Mononuclear cell (primary cell): ENCODE data around the gene MIPEP.

GRCh38 chr13:21801879-21802264 is 131.0 kb downstream of the FGF9 start:
- RRBS = no CpG with 5 or more reads among the region's 5 CpGs

GRCh38 chr13:22506322-22506905 is 674.4 kb upstream of the SGCG start:
- RRBS = no CpG with 5 or more reads among the region's 7 CpGs

- RRBS = 100% methylated on average over 1 of the region's 6 CpGs
These were observed 65.6 kb downstream of the SACS start for GRCh38 chr13:23367892-23368324.

- RRBS = no CpG with 5 or more reads among the region's 18 CpGs
These were observed 22.1 kb downstream of the SACS start for GRCh38 chr13:23411048-23412095.

DNA sequence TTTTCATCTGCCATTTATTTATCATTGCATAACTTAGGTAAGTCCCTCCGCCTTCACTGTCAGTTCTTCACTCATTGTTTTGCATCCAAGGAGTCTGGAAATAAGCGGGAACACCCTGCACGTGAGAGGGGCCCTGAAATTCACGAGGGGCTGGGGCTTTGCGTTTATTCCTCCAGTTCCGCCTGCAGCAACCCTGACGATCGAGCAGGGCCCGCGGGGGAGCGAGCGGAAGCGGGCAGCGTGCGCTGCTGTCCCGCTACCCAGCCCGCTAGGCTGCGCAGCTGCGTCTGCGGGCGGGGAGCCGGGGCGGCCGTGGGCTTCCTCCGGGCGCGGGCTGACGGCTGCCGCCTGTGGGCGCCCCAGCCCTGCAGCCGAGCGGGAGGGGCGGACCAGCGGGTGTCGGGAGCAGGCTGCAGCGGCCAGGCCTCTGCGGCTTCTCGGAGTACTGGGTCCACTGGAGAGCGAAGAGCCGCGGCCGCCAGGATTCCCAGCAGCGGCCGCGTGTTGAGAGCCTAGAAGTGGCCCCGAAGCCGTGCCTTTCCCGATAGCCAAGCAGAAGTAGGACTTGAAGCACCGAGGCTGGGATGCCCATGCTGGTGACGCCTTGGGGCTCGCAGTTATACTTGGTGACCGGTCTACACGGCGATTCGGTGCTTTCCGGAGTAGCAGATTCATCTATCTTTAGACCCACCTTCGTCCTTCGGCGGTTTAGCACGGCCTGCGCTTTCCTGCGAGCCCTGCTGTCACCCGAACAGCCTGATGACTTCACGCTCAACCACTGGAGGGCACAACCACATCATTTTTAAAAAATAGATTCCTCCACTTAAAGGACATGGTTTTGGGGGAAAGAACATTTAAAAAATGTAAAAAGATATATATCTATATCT is 32.9 kb upstream of the SACS start:
- RRBS = no CpG with 5 or more reads among the region's 64 CpGs

- RRBS = 1% methylated on average over 19 of the region's 79 CpGs
These were observed at the start of gene MIPEP for GRCh38 chr13:23888461-23889755. Gene MIPEP, minus strand, starts transcription at chr13:23889400.

DNA sequence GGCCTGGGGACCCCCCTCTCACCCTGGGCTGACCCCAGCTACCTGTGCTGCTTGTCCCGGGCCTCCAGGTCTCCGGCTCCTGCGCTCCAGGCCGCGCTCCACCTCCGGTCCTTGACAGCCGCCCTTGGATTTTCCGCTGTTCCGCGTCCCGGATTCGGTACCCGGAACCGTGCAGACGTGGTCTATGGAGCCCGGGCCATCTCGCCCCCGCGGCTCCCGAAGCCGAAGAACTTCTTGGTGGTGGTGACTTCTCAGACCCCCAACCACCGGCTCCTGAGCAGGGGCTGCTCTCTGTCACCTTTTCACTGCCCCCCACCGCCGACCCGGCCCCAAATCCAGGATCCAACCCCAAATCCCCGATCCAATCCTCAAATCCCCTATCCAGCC is 56.5 kb upstream of the MIPEP start:
- RRBS = 64% methylated on average over 16 of the region's 26 CpGs

GRCh38 chr13:24212334-24213199 is 52.0 kb downstream of the SPATA13 start:
- RRBS = no CpG with 5 or more reads among the region's 12 CpGs

DNA sequence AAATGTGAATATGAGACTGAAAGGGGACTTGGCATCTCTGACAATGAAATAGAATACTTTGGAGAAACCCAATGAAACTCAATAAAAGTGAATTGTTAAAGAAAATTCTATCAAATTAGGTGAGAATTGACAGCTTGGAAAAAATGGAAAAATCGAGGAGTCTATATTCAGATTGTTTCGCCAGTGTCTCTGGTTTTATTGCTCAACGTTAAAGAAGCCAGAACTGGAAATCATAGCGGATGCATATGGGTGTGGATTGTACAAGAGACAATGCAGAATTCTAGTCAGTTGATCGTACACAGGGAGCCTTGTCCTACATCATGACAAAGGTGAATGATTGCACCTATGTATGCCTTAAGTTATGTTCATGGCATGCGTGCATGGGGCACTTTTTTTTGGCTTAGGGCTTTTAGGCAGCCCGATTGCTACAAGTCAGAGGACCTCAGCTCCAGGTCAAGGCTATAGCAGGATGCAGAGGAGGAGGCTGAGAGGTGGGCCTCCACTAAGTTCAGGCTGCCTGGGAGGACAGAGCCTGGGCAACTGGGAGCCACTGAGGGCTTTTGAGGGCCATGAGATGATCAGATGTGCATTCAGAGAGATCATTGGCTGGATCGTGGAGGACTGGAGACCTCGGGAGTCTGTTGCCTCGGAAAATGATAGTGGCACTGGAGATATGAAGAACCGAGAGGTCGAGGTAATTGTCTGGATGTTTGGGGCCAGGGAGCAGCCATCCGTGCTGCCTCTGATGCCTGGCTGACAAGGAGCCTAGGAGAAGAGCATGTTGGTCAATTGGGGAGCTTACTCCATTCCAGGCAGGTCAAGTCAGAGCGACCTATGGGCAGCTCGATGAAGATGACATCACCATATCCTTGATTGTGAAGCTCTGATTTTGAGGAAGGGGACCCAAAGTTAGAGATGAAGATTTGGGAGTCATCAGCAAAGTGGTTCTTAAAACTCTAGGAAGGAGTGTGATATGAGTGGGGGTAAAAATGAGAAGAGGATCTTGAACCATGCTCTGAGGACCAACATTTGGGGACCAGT is 48.5 kb upstream of the C1QTNF9 start:
- RRBS = no CpG with 5 or more reads among the region's 15 CpGs

DNA sequence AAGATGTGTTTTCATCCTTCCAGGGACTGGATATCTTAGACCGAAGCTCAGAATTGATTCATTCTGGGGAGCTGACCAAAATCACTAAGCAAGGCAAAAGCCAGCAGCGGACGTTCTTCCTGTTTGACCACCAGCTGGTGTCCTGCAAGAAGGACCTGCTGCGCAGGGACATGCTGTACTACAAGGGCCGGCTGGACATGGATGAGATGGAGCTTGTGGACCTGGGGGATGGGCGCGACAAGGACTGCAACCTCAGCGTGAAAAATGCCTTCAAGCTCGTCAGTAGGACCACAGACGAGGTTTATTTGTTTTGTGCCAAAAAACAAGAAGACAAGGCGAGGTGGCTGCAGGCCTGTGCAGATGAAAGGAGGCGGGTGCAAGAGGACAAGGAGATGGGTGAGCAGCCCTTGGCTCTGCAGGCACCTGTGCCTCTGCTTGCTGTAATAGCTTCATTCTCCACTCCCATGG is 12.0 kb upstream of the C1QTNF9 start:
- RRBS = no CpG with 5 or more reads among the region's 12 CpGs

- RRBS = 8% methylated on average over 3 of the region's 49 CpGs
These were observed 28.9 kb upstream of the PARP4 start for GRCh38 chr13:24541325-24541989.

- RRBS = no CpG with 5 or more reads among the region's 13 CpGs
These were observed 640 bp upstream of the CENPJ start for GRCh38 chr13:24923257-24923744.

DNA sequence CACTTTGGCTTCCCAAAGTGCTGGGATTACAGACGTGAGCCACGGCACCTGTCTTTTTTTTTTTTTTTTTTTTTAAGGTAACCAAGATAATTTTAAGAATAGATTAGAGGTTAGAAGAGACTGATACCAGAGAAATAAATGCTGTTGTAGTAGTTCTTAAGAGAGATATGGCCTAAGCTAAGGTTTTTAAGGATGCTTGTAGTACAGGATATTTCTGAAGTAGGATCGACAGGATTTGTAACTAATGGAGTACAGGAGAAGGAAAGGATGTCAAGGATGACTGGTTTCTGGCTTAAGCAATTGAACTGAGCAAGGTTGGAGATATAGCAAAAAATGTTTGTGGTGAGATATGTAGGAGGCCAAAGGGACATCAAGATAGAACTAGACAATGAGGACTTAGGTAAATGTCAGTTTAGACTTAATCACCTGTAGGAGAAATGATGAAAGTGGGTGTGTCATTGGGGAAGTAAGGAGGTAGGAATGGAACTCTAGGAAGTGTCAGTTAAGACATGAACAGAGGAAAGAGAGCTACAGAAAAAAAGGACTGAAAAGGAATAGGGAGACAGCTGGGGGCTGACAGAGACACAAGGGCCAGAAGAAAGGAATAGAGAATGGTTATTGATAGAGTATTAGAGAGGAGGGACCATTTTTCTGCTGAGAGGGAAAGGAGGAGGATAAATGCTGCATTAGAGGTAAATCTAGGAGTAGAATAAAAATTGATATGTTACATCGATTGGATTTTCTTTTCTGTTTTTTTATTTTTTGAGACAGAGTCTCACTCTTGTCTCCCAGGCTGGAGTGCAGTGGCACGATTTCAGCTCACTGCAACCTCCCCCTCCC is 10.4 kb downstream of the NUP58 start:
- RRBS = no CpG with 5 or more reads among the region's 5 CpGs

GRCh38 chr13:25971417-25971827 is 80.4 kb downstream of the SHISA2 start:
- RRBS = no CpG with 5 or more reads among the region's 5 CpGs

GRCh38 chr13:26012869-26013540 is 38.8 kb downstream of the SHISA2 start:
- RRBS = no CpG with 5 or more reads among the region's 19 CpGs

DNA sequence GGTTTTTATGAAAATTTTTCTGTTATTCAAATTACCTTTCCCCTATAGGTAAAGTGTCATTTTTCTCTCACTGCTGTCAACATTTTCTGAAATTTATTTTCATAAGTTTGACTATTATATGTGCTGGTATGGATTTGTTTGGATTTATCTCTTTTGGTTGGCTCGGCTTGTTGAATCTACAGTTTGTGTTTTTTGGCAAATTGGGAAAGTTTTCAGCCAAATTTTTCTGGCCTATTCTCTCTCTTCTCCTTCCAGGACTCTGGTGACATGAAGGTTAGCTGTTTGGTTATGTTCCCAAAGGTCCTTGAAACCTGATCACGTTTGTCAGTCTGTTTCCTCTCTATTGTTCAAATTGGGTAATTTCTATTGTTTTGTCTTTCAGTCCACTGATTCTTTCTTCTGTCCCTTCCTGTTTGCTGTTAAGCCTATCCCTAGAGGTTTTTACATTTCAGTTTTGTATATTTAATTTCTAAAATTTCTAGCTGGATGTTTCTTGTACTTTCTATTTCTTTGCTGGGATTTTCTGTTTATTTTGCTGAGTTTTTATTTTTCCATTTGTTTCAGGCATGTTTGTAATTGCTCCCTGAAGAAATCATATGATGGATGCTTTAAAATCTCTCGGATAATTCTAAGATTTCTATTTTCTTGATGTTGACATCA is 81.5 kb upstream of the SHISA2 start:
- RRBS = no CpG with 5 or more reads among the region's 3 CpGs

GRCh38 chr13:26423437-26424137 is 133.9 kb upstream of the WASF3 start:
- RRBS = no CpG with 5 or more reads among the region's 6 CpGs

GRCh38 chr13:26972017-26972452 is 199.6 kb downstream of the USP12 start:
- RRBS = no CpG with 5 or more reads among the region's 6 CpGs

GRCh38 chr13:27018365-27018644 is 153.3 kb downstream of the USP12 start:
- RRBS = 81% methylated on average over 1 of the region's 3 CpGs

DNA sequence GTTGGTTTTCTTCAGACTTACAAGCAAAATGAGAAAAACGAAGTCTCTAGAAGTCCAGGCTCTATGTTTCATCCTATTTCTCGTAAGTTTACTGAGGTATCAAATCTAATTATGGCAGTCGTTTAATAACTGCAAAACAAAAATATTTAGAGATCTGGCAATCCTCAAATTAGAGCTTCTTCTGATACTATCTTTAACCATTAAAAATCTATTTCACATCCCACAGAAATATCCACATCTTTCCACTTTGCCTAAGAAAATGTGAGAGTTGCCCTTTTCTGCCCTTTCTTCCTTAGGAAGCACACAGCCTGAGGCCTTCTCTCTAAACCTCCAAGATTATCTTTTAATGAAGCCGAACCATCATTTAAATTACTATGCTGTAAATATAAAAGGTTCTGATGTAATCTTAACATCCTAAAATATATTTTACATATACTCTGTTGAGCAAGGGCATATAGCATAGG is 17.7 kb downstream of the USP12 start:
- RRBS = no CpG with 5 or more reads among the region's 4 CpGs